Suprapubic skin (tissue), 4 donors: Measurements from ENCODE around the genes DYNC1I2 and MAP3K20.

DNA sequence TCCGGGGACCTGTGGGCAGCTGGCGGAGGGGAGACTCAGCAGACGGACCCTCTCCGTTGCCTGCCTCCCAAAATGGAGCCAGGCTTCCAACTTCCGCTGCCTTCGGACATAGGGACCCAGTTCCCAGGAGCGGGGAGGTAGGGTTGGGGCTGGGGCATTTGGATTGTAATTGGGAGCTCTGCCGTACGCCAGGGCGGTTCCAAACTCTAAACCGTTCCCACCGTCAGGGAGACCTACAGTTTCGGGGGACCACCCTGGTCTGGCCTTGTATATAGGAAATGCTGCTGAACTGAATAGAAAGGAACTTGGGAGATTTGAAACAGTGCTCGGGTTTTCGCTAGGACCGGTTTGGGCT lies 2.3 kb downstream of the SP5 start:
- PRO-cap = no peak
- RAMPAGE, long total RNA, 4 experiments = no peak in any of the 4 experiments

DNA sequence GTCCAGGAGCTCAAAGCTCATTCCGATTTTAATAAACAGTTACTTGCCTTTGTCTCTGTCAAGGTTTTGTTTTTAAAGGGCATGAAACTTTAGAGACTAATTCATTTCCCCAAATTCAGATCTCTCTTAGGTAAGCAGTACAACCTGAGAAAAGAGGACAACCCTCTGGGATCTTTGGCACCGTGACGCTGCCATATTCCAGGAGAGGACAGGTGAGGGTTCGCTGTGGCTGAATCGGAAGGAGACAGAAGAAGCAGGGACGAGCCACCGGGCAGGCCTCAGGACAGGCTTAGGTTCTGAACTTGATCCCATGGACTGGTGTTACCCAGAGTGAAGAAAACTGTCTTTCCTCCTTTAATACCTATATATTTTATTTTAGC lies 43.8 kb downstream of the GORASP2 start:
- PRO-cap = no peak
- RAMPAGE, long total RNA, 4 experiments = no peak in any of the 4 experiments

DNA sequence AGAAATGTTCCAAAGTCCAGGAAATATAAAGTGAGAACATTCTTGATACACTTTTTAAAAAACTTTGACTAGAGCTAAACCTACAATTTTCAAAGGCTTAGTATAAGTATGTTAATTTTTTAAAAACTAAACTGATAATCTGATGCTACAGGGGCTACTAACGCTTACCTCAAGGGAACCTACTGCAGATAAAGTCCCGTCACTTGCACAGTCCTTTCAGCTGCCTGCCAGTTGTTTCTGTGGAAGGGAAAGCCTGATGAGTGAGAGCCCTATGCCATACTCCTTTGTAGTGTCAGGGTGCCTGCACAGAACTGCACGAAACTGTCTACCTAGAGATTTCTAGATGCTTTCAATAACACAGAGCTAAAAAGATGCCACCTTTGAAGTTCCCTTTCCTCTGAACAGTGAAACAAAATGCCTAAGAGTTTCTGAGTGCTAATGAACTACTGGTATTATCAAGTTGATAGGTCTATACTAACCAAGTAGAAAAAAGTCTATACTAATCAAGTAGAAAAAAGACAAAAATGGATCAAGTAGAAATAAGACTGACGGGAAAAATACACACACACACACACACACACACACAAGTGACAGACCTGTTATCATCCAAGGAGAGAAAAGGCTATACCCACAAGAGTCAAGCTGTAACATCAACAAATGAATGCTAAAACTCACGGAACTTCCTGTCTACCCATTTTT lies 79.1 kb downstream of the TLK1 start:
- PRO-cap = no peak
- RAMPAGE, long total RNA, 4 experiments = no peak in any of the 4 experiments

- PRO-cap = no peak
- RAMPAGE, long total RNA, 4 experiments = no peak in any of the 4 experiments
These were observed 20.9 kb downstream of the TLK1 start for GRCh38 chr2:171139711-171140234.

GRCh38 chr2:171155765-171156325 lies 4.8 kb downstream of the TLK1 start:
- PRO-cap = no peak
- RAMPAGE, long total RNA, 4 experiments = no peak in any of the 4 experiments

- PRO-cap = no peak
- RAMPAGE, long total RNA, 4 experiments = no peak in any of the 4 experiments
These were observed 112.6 kb downstream of the METTL8 start for GRCh38 chr2:171321066-171321717.

- PRO-cap = no peak
- RAMPAGE, long total RNA, 4 experiments = start-site peak on the minus strand in 1 of 4 experiments, at chr2:171391649-171392274 at its widest, 28 reads per replicate
These were observed 42.0 kb downstream of the METTL8 start for GRCh38 chr2:171391718-171392275.

DNA sequence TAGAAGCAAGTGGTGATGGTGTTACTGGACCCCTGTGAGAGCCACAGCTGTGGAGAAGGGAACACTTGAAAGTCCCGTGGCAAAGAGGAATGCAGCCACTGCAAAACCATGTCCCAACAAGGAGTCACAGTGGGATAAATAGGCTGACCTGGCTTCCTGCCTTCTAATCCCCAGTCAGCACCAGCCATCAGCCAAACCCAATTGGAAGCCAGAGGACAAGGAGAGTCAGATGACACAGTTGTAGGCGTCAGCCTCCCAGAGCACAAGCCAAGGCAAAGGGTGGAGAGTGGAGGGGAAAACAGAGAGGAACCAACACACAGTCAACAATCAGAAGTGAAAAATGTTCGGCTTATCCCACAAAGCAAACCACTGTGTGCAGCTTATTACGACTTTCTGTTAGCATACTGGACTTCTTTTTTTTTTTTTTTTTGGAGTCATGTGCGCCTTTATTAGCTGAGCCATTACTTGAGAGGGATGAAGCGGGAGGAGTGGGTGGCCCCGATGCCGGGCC lies 5.4 kb upstream of the CYBRD1 start:
- PRO-cap = no peak
- RAMPAGE, long total RNA, 4 experiments = no peak in any of the 4 experiments

DNA sequence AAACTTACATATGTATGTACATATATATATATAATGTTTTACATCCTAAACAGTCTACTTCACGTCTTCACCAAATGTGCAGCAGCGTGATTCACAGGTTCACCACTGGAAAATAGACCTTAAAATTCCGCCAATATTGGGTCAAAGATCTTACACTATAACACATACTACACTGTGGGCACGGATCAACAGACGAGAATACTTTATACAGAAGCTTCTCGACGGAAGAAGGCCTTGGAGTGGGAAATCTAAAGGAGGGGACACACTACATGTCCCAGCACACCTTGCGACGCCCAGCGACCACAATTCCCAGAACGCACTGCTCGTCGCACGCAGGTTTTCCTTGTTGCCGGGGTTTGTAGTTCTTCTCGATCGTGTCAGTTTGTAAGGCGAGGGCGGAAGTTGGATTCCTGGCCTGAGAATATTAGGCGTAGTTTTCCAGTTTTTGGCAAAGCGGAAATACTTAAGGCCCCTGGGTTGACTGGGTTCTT lies at the start of gene DYNC1I2:
DYNC1I2 (plus strand) TSS at position 365 of the 491 bp plus-strand sequence.
- PRO-cap = no peak
- RAMPAGE, long total RNA, 4 experiments = start-site peak on the plus strand in 4 of 4 experiments, centred at positions 370 to 413 of the sequence, 84 to 385 reads per replicate

DNA sequence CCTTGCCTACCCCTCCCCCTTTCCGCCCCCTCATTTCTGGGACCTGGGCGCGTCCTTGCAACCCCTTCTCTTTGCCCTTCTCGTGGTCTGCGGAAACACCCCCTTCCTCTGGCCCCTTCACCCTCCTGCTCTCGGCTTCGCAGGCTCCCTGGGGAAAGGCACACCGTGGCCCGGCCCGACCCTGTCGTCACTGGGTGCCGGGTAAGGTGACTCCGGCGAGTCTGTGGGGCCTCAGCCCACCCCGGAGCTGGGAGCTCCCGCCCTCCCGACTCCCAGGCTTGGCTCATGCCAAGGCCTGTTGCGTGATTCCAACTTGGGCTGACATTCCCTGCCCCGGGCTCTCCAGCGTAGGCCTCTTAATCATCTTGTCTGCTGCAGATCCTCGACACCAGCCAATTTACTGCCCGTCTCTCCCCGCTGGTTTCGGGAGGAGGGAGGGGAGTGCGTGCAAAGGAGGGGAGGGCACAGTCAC lies 5.6 kb downstream of the DLX2 start:
- PRO-cap = no peak
- RAMPAGE, long total RNA, 4 experiments = no peak in any of the 4 experiments

GRCh38 chr2:172099000-172099712 lies 3.5 kb downstream of the DLX2 start:
- PRO-cap = no peak
- RAMPAGE, long total RNA, 4 experiments = no peak in any of the 4 experiments

DNA sequence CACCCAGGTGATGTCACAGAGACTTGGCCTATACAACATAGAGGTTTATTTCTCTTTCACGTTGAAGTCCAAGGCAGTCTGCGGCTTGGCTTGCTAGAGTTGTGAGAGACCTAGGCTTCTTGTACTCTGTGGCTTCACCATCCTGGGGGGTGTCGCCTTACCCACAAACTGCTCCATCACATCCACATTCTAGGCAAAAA lies 121.8 kb upstream of the ITGA6 start:
- PRO-cap = no peak
- RAMPAGE, long total RNA, 4 experiments = no peak in any of the 4 experiments

GRCh38 chr2:172339198-172339520 lies 88.2 kb upstream of the ITGA6 start:
- PRO-cap = no peak
- RAMPAGE, long total RNA, 4 experiments = no peak in any of the 4 experiments

- PRO-cap = no peak
- RAMPAGE, long total RNA, 4 experiments = no peak in any of the 4 experiments
These were observed 60.5 kb downstream of the ITGA6 start for GRCh38 chr2:172487843-172488331.

DNA sequence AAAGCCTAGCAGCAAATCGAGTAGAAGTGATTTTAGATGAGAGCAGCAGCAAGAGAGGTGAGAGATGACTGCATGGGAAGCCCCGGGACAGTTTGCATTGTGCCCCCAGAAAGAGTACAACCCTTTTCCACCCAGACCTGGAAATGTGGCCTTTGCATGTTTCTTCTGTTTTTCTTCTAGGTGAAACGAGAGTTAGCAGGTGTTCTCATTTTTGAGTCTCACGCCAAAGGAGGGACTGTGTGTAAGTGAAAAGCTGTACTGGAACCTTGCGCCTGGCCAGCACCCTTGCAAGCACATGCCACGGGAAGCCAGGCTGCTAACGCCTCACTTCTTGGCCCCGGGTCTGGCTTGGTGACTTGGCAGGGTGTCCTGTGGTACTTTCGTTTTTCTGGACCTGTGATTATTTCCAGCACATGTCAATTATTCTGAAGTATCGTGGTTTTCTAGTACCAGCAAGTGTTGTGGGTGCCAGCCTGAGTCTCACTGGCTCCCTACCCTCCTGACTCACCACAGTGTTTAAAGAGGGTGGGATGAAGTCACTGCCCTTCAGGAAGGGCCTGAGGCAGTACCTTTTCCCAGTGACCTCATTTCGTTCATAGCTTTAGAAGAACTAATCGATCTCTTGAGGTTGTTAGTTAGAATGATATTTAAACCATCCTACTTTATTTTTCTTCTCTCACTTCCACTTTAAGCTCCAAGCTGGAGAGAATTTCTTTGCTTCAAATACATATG lies 90.2 kb upstream of the MAP3K20 start:
- PRO-cap = no peak
- RAMPAGE, long total RNA, 4 experiments = no peak in any of the 4 experiments

GRCh38 chr2:173048722-173049195 lies 26.9 kb upstream of the MAP3K20 start:
- PRO-cap = no peak
- RAMPAGE, long total RNA, 4 experiments = no peak in any of the 4 experiments

- PRO-cap = bidirectional peak, plus-strand start at chr2:173075849, minus-strand start at chr2:173075778
- RAMPAGE, long total RNA, 4 experiments = no peak in any of the 4 experiments
These were observed at the start of gene MAP3K20 for GRCh38 chr2:173075608-173076152. Gene MAP3K20 (plus strand): TSS chr2:173075846.

GRCh38 chr2:173077659-173078294 lies 2.1 kb downstream of the MAP3K20 start:
- PRO-cap = no peak
- RAMPAGE, long total RNA, 4 experiments = no peak in any of the 4 experiments

DNA sequence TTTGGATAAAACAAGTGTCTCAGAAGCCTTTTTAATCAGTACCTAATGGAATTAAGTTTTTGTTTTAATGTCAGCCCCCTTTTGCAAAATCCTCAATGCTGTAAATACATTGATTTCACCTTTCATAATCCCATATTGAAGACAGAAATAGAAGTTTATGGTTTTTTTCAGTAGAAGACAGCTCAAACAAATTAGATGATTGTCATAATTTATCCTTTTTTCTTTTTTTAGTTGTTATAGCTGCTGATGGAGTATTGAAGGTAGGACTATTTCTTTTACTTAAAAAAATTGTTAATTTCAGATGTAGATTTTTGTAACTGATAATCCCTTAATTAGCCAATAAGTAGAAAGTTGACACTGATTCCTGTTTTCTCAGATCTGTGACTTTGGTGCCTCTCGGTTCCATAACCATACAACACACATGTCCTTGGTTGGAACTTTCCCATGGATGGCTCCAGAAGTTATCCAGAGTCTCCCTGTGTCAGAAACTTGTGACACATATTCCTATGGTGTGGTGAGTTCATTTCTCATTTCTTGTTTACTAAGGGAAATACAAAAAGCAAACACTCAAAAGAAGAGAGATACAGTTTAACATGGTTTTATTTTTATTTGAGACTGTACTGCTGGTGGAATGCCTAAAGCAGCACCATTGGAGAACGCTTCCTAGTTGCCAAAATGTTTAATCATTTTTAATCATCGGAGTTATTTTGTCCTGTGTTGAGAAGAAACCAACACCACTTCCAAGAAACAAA lies 115.2 kb downstream of the MAP3K20 start:
- PRO-cap = no peak
- RAMPAGE, long total RNA, 4 experiments = no peak in any of the 4 experiments

DNA sequence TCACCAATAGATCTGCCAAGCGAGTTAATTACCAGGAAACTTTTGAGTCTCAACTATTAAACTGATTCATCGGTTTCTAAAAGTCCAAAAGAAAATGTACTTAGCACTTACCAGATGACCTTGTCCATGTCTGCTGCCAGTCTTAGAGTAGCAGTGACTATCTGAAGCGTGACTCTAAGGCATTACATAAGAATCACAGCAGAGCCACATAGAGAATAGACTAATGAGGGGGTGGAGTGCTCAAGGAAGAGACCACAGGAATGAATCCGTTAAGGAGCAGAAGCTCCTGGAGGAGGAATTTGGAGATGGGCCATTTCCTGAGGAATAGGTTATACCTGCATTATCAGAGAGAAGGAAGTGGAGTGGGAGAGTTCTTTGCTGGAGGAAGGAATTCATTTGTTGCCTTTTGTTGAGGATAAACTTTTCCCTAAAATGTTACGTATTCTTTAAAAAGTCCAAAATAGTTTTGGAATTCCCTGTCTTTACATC lies 116.0 kb downstream of the MAP3K20 start:
- PRO-cap = no peak
- RAMPAGE, long total RNA, 4 experiments = no peak in any of the 4 experiments